Brain (tissue), 1 donor: ENCODE measurements around the genes MTERF1, GATAD1 and ERVW-1.

DNA sequence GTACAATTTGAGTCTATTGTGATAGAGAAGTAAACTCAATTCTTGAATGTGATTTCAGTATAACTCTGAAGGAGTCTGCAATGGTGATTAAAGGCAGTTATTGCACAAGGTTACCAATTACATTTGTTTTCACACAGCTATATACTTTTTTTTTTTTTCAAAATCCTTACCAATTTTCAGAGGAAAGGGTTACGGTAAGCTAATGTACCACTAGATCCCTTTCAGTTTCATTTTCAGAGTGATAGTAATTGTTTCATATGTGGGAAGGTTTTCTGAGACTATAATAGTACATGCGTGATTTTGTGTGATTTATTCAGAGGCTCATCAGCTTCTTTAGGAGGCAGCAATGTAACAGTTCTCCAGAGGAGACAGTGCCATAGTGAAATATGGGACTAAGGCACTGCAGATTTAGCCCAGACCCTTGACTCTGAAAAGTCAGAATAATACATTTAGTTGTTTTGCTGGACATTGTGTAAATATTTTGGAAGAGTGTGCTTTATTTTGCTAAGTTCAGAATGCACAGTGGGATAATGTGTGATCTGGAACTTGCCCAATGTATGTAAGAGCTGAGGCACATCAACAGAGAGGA is 207.4 kb upstream of the TEX47 start:
- RRBS: no CpG with 5 or more reads among the region's 2 CpGs

DNA sequence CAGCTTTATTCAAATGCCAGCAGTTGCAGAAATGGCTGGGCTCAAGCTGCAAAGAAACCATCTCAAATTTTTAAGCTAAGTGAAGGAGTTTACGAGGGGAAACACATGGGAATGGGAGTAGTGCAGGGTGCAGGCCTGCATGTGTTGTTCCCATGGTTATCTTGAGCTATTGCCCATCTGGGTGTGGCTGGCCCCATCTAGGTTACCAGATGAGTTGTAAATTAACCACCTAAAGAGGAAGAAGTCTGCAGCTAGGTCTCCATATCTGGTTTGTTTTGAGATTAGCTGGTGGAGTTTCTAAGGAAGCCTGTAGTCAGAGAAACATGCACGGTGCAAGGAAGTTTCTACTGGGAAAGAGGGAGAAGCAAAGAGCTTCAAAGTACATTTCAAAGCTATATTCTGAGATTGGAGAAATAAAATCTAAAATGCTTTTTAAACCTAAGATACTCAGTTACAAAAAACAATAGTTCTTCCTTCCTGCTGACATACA is 23.2 kb upstream of the STEAP2 start:
- RRBS: no CpG with 5 or more reads among the region's 2 CpGs

DNA sequence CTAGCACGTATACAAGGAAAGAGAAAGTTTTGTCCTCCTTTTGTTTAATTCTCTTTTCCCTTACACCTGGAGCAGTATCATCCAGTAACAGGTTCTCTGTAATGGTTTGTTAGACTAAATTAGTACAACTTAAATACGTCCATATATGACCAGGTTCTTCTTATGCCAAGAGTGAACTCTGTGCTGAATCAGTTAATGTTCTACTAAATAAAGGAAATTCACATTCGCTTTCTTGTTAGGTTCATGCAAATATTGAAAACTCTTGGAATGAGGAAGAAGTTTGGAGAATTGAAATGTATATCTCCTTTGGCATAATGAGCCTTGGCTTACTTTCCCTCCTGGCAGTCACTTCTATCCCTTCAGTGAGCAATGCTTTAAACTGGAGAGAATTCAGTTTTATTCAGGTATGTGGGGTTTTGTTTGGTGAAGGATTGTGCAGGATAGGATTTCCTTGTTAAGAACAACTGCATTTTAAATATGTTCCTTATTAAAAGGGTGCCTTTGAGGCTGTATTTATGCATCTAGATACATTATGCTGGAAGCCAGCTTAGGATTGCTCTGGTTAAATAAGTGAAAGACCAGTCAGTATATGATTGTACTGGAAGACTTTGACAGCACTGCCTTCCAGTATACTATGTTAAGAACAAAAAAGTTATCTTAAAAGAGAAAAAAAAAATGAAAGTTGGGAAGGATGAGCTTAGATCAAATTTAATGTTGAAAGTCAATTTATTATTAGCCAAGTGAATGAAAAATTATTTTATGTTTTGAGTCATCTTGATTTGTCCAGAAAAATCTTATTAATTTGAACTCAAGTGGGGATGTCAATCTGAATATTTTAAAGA is 15.1 kb upstream of the CFAP69 start:
- RRBS: no CpG with 5 or more reads among the region's 3 CpGs

DNA sequence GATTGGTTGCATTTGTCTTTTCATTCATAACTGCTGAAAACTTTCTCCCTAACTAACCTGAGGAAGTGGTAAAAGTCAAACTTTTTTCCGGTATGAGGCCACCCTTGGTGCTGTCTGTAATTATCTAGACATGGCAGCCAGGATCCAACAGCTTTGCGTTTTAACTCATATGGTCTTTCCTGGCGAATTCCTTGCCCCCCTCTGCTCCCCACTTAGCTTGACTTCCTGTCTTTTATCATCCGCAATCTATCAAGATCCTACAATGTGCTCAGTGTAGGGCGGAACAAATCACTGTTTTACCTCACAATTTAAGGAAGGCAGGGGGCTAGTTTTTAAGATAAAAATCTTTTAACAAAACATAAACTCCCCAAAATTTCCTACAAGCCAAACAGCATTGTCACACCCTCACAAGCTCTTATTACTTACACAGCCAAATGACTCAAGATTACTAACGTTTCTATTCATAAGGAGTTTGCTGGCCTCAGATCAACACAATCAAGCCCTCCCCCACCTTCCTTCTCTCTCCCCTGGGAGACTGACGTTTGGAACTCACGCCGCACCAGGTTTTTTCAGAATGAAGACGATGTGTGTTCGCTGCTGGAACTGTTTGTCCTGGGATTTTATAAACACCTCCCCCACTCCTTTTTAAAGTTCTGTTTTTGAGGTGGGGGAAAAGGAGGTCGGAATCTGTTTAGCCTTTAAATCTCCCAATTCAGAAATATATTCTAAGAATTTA is 1.3 kb upstream of the CDK14 start:
- RRBS: no CpG with 5 or more reads among the region's 12 CpGs

DNA sequence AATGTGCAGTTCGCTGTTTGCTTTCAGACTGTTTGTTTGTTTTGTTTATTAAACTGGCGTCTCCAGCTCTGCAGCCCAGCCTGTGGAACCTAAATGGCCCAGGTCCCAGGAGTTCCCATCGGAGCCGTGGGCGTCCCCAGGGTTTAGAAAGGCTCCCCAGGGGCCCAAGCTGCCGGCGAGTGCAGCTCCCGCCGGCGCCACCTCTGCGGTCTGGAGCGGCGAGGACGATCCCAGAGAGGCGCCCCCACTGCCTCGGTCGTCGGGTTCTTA is 908 bp upstream of the FZD1 start:
- RRBS: no CpG with 5 or more reads among the region's 18 CpGs

- RRBS: no CpG with 5 or more reads among the region's 47 CpGs
Measured at GRCh38 chr7:91266859-91268196, 3.1 kb downstream of the FZD1 start.

GRCh38 chr7:91300005-91300716 is 35.9 kb downstream of the FZD1 start:
- RRBS: no CpG with 5 or more reads among the region's 5 CpGs

DNA sequence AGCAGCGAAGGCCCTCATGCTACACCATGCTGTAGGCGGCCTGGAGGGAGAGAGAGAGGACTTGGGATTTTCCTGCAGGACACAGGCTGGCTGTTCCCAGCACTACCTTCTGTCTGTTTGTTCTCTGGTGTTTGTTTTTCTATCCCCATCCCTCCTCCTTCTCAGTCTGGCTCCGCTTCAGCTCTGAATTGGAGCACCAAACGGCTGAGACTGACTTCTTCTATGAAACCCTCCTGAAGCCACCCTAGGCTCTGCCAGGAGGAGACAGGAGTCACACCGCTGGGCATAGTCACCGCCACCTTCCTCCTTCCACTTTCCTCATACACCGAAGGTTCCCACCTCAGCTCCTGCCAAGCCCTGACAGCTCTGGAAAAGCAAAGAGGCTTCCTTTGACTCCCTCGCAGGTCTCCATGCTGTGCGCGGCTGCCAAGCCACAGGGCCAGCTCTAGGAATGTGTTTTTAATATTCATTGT is 301.6 kb downstream of the FZD1 start:
- RRBS: no CpG with 5 or more reads among the region's 10 CpGs

- RRBS: no CpG with 5 or more reads among the region's 3 CpGs
Measured at GRCh38 chr7:91875712-91876037, 4.8 kb downstream of the MTERF1 start.

GRCh38 chr7:91880372-91881316 is at the start of gene MTERF1:
MTERF1 (minus strand) TSS chr7:91880702.
- RRBS: 0% methylated on average over 3 of the region's 45 CpGs

- RRBS: no CpG with 5 or more reads among the region's 2 CpGs
Measured at GRCh38 chr7:91941705-91941850, 916 bp downstream of the AKAP9 start.

DNA sequence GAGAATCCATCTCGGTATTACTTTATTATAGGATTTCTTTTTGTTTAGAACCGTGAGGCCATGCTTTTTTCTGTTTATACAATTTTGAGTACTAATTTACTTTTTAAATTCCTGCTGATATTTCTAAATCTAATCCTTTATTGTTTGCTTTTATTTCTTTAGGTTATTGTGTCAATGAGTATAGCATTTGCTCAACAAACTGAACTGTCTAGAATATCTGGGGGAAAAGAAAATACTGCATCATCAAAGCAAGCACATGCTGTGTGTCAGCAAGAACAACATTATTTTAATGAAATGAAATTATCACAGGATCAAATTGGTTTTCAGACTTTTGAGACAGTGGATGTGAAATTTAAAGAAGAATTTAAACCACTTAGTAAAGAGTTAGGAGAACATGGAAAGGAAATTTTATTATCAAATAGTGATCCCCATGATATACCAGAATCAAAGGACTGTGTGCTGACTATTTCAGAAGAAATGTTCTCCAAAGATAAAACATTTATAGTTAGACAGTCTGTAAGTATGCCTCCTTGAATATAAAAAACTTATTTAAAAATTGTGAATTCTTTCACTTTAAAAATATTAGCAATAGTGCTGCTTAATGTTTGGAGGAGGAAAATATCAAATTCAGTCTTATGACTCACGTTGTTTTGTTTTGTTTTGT is 95.9 kb downstream of the CYP51A1 start:
- RRBS: no CpG with 5 or more reads among the region's 3 CpGs

DNA sequence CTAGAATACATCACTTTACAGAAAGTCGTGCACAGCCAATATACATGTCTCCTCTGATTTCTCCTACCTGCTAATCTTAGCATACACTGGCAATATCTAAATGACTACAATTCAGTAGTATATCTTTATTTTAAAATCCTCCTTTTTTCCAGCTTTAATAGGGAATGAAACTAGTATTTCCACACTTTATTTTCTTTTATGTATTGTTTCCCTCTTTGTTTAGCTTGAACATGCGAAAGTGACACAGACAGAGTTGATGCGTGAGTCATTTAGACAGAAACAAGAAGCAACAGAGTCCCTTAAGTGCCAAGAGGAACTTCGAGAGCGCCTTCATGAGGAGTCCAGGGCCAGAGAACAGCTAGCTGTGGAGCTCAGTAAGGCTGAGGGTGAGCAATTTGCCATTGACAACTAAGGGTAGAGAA is 73.2 kb downstream of the CYP51A1 start:
- RRBS: no CpG with 5 or more reads among the region's 5 CpGs

GRCh38 chr7:92238263-92238761 is 7.4 kb downstream of the KRIT1 start:
- RRBS: no CpG with 5 or more reads among the region's 3 CpGs

GRCh38 chr7:92348374-92349551 is 98.5 kb upstream of the GATAD1 start:
- RRBS: no CpG with 5 or more reads among the region's 15 CpGs

- RRBS: 2% methylated on average over 38 of the region's 65 CpGs
Measured at GRCh38 chr7:92447027-92447858, at the start of gene GATAD1. GATAD1 (plus strand) TSS chr7:92447482.

GRCh38 chr7:92477893-92478180 is at the start of gene ERVW-1:
ERVW-1 (minus strand) TSS chr7:92477946.
- RRBS: no CpG with 5 or more reads among the region's 5 CpGs

GRCh38 chr7:92611203-92612208 is 21.3 kb upstream of the FAM133B start:
- RRBS: no CpG with 5 or more reads among the region's 1 CpG

GRCh38 chr7:92633317-92633969 is 43.3 kb upstream of the FAM133B start:
- RRBS: no CpG with 5 or more reads among the region's 2 CpGs

DNA sequence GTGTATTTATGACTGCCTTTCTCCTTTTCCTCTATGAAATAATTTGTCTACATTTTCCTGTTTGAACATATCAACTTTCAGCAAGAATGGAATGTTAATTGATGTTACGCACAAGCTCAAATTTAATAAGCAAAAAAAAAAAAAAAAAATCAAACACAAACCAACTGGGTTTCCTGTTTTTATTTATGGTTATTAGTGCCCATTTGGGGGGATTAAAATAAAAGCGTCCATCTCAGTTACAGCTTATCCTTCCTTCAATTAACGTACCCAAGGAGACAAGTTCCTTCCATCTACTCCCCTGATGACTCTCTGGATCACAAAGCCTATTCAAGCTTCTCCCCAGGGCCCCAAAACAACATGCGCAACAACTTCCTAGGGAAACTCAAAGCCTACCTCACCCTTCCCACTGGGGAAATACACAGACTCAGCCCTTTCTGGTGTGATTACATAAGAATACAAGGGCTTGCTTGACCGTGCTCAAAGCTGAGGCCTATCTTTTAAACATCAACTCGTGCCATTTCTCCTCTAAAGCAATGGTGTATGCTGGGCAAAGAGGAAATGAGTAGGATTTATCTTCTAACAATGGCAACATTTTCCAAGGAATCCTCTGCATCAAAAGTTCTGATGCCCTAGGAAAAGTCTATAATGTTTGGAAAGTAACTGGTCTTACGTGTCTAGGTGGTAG is 112.5 kb downstream of the CDK6 start:
- RRBS: no CpG with 5 or more reads among the region's 7 CpGs